Metanephros (tissue), 2 donors: ENCODE results near the genes SPDYE6 and UPK3BL1.

- RAMPAGE, long total RNA, result no peak
Measured at GRCh38 chr7:101728688-101729143, 88.7 kb upstream of the CUX1 start.

DNA sequence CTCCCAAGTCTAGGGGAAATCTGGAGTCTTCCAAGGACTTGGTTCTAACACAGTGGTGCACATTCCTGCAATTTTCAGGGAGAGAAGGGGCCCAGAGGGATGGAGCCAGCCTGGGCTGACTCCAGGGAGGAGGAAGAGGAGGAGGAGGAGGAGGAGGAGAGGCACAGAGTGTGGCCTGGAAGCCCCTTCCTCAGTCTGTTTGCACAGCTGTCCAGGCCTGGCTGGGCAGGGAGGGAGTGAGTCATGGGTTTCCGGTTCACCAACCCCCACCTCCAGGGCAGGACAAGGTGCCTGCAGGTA lies 77.7 kb upstream of the CUX1 start:
- RAMPAGE, long total RNA, result no peak

- RAMPAGE, long total RNA, result no peak
Measured at GRCh38 chr7:101832861-101833526, 15.6 kb downstream of the CUX1 start.

- RAMPAGE, long total RNA, result no peak
Measured at GRCh38 chr7:101910883-101911230, 93.4 kb downstream of the CUX1 start.

GRCh38 chr7:101914906-101915384 lies 97.5 kb downstream of the CUX1 start:
- RAMPAGE, long total RNA, result no peak

GRCh38 chr7:102111025-102111978 lies 175.4 kb upstream of the SH2B2 start:
- RAMPAGE, long total RNA, result no peak

DNA sequence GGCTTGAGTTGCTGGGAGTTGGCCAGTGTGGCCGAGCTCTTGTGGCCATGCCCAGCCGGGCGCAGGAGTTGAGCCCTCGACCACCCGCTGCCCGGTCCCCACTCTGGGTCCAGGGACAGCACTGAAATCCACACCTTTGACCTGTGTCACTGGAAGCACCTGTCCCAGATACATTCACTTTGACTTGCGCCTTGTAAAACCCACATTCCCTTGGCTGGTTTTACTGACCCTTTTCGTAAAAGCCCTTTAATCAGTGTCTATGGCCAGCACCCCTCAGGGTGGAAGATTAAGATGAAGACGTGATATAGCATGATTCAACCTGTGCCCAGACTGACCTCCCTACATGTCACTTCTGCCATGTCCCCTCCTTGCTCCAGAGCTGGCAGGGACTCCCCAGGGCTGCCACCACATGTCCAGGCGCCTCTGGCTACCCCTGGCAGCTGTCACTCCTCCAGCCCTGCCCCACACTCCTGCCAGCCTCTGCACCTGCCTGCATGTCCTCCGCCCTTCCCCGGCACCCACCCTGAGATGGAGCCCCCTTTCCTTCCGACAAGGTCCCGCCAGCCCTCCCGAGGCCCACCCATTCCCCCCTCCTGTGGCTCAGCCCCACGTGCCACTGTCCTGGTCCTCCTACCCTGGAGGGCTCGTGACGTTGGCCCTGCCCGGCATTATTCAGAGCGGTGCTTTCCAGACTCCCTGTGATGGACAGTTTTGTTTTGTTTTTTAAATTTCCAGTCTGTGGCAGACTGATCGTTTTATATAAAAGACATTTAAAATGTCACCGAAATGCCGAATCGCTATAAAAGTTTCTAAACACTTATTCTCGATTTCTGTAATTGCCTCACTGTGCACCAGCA lies 111.3 kb upstream of the SH2B2 start:
- RAMPAGE, long total RNA, result no peak

DNA sequence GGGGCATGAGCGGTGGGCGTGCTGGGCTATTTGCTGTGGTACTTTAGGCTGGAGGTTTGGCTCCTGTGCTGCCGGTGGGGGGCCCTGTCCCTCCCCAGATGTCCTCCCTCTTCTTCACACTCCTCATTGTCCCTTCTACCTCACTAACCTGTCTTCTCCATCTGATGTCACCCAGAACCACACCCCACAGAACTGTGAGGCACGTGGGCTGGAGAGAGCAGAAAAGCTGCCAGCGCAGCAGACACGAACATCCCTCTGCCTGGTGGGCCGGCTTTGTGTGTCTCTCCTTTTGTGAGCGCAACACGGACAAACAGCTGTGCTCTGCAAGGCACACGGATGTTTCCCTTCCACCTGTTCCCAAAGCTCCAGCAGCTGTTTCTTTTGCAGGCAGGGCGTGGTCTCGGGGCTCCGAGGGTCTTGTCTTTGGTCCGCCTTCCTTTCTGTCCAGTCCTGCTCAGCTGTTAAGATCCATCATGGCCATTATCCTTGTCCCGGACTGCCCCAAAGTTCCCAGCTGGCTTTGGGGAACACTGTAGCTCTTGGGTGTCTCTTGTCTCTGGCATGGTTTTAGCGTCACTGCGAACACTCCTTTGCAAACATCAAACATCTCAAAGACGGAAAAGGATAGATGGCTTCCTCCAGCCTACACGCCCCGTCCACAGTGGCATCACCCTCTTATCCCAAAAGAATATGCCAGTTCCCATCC lies 32.7 kb upstream of the SH2B2 start:
- RAMPAGE, long total RNA, result no peak

GRCh38 chr7:102305427-102306230 lies 19.0 kb downstream of the SH2B2 start:
- RAMPAGE, long total RNA, result no peak

DNA sequence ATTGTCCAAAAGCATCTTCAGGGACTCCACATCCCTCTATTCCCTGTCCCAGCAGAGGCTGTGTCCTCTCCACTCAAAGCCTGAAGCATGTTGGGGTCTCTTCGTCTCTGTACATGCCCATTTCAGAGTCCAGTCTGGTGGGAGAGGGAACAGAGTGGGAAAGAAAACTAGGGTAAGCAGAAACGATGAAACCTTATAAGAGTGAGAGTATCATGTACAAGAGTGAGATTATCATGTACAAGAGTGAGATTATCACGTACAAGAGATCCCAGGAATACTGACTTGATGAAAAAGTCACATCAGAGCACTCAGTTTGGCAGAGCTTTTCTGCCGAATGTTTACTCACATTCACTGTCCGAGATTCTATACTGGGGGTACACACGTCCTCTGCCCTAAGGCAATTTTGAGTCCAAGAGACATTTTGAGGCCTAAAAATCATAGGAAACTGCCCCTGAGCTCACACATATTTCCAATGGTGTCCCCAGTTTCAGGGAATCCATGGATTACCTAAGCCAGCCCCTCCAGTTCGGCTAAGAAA lies at the start of gene SPDYE6:
TSS of gene SPDYE6 (minus strand) at position 134 of the 538 bp plus-strand sequence.
- RAMPAGE, long total RNA, result no peak

DNA sequence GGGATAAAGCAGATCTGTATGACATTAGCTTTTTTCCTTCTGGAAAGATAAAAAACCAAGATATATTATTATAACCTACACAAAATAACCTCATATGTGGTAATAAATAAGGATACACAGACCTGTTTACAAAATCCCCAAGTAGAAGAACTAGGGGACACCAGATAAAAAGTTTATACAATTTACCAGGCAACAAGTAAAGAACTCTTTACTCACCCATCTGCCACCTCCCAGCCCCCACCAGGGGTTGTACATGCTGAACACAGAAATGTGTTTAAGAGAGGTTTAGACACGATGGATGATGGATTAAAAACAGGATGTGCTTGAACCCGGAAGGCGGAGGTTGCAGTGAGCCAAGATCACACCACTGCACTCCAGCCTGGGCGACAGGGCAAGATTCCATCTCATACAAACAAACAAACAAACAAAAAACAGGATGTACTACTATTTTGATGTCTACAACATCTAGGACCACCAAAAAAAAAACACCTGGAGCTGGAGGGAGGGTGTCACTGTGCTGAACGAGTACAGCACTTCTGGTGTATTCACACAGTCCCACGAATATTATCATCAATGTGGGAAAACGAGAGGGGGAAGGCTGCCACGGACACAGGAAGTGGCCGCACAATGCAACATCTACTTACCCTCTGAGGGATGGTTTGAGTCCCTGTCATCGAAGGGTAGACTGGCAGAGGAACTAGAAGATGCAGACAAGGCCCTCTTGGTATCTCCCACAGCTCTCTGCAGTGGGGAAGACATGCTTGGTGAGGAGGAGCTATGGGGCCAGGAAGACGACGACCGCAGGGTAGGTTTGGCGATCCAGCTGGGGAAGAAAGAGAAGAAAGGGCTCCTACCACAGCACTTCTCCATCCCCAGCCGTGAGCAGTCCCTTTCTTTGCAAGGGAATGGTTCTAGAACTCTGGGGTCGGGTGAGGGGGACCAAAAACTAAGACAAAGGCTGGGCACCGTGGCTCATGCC lies 13.9 kb upstream of the PRKRIP1 start:
- RAMPAGE, long total RNA, result no peak

DNA sequence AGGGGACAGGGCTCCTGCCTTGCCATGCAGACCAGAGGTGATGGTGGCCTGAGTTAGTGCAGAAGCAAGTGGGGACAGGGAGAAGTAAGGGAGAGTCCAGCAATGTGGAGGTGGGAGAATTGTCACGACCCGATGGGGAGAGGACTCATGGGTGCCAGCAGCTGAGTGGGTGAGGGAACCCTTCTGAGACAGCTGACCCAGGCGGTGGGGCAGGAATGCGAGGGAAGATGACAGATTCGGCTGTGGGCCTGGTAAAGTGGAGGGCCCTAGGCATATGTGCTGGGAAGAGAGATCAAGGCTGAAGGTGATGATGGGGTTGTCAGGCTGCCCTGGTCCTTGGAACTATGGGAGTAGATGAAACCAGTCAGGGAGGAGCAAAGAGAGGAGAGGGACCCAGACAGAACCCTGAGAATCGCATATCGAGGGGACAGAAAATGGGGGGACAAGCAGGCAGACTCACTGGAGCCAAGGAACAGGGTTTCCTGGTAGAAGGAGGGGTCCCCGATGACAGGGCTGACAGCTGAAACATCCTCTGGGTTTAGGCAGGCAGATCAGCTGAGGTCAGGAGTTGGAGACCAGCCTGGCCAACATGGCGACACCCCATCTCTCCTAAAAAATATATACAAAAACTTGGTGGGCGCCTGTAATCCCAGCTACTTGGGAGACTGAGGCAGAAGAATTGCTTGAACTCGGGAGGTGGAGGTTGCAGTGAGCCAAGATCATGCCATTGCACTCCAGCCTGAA lies 3.7 kb upstream of the ORAI2 start:
- RAMPAGE, long total RNA, result no peak

DNA sequence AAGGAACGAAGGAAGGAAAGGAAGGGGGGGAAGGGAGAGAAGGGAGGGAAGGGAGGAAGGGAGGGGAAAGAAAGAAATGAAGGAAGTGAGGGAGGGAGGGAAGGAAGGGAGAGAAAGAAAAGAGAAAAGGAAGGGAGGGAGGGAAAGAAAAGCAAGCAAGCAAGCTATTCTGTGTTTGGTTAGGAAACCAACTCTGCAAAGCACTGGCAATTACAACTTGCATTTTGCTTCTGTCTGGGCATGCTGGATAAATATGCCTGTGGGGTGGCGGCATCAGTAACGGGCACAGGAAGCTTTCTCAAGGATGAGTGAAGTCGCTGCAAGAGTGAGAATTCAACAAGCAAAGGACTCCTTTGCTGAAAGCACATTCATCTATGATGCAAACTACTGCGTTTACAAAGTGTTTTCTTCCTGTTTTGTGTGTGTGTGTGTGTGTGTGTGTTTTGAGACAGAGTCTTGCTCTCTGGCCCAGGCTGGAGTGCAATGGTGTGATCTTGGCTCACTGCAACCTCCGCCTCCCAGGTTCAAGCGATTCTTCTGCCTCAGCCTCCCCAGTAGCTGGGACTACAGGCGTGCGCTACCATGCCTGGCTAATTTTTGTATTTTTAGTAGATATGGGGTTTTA lies 2.6 kb upstream of the ORAI2 start:
- RAMPAGE, long total RNA, result no peak

GRCh38 chr7:102444919-102445744 lies 11.8 kb downstream of the ORAI2 start:
- RAMPAGE, long total RNA, result no peak

- RAMPAGE, long total RNA, result no peak
Measured at GRCh38 chr7:102512822-102513528, 4.6 kb downstream of the RASA4B start.

DNA sequence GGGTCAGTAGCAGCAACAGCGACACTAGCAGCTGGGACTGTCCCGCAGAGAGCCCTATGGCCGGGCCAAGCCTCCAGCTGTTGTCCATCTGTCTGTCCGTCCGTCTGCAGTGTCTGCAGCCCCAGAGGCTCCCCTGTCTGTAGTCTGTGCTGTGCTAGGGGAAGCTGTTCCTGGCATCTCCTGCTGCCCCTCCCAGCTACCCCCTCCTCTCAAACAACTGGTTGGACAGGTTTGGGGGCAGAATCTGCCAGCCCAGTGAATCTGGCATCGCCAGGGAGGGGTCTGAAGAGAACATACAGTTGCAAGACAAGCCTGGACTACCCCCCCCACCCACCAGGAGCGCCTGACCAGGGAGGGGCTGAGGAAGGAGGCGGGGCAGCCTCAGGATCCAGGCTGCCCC lies at the start of gene UPK3BL1:
TSS of gene UPK3BL1 (minus strand) at position 138 of the 400 bp plus-strand sequence.
- RAMPAGE, long total RNA, result no peak

- RAMPAGE, long total RNA, result no peak
Measured at GRCh38 chr7:102934299-102934737, 21.5 kb downstream of the LRRC17 start.

- RAMPAGE, long total RNA, result no peak
Measured at GRCh38 chr7:102977728-102979007, 65.4 kb downstream of the LRRC17 start.

DNA sequence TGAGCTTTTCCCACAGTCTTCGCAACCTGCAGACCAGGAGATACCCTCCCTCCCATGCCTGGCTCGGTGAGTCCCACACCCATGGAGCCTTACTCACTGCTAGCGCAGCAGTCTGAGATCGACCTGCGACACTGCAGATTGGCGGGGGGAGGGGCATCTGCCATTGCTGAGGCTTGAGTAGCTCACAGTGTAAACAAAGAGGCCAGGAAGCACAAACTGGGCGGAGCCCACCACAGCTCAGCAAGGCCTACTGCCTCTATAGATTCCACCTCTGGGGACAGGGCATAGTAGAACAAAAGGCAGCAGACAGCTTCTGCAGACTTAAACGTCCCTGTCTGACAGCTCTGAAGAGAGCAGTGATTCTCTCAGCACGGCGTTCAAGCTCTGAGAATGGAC lies 36.8 kb upstream of the ARMC10 start:
- RAMPAGE, long total RNA, result no peak

DNA sequence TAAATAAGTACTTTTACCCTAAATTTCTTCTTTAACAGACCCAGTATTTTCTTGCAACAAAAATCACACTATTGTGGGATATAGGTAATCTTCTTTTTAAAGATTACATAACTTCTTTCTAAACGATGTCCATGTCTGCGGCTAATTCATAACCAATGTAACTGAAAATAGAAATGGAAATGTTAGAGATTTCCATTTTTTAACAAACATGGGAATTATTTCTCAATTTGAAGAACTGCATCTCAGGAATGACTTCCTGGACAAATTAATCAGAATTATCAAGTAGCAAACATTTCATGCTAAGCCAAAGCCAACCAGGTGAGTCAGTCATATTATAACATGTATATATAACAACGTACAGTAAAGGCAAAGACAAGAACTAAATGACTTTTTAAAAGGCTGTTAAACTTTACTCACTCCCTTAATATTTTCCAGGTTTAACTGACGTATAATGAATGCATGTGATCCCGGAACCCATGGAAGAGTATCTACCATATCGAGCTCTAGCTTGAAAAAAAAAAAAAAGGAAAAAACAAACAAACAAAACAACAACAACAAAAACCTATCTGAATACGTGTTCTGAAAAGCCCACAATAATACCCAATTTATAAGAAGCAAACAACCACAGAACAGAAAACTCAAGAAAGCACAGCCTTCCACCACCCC lies 822 bp downstream of the NAPEPLD start:
- RAMPAGE, long total RNA, result no peak